GM06990 (cell line): Measurements from ENCODE around the genes TLR2, SFRP2, PLRG1, NPY2R and TDO2.

DNA sequence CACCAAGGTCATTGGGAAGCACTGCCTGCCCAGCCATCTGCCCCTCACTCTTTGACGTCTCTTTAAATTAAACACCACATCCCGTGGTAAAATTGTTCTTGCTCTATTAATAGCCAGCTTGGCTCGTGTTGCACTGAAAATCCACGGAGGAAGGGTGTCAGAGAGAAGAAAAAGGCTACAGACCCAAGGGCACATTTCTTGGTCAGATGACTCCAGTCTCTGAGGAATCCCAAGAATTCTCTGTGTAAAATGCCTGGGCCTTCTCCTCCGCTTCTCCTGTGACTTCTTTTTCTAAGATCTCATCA, 45.7 kb upstream of the GATB start:
- RRBS = no CpG with 5 or more reads among the region's 5 CpGs

DNA sequence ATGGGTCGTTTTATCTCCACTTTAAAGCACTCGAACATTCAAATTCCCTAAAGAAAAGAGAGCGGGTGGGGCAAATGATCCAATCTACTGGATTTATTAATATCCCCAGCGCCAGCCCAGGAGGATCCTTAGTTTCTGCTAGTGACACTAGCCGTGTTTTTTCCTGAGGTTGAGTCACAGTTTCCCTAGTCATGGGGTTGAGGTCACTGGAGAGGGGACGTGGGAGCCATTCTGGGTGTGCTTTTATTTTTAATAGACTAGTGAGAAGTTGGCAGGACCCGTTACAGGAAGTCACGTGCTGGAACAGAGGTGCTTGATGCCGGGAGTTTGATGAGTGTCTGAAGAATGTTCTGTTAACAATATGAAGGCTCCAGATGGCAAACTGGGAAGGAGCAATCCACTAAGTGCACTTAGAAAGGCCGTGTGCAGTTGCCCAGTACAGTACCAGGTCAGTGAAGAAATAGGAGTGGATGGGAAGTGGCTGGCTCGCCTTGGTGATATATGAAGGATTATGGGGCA, 292.0 kb downstream of the FBXW7 start:
- RRBS = no CpG with 5 or more reads among the region's 11 CpGs

DNA sequence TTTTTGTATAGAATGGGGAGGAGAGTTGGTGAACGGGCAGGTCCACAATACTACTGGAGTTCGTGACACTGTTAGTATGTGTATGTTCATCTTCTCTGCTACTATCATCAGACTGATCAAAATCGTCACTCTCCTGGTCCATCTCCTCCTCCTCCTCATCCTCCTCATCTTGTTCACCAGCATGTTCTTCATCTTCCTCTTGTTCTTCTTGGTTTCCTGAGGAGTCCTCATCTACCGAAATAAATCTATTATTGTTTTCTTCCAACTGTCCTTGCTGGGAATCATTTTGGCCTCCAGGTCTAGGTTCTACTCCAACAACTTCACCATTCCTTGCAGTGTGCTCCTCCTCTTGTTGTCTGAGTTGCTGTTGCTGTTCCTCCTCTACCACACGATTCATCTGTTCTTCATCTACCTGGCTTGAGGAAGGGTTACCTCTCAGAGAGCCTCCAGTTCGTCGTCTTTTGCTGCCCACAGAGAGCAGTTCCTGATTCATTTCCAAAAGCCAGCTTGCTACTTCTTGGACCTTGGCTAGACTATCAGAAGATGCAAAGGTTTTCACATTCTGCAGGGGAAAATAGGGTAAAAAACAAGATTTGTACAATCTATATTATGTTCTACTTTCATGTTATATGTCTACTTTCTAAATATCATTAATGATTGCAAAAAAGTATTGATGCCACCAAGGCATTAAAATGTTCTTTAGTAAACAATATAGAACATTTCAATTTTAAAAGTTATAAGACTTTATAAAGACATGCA, 124.4 kb downstream of the FBXW7 start:
- RRBS = no CpG with 5 or more reads among the region's 7 CpGs

GRCh38 chr4:152448641-152449277, 87.1 kb downstream of the FBXW7 start:
- RRBS = no CpG with 5 or more reads among the region's 4 CpGs

DNA sequence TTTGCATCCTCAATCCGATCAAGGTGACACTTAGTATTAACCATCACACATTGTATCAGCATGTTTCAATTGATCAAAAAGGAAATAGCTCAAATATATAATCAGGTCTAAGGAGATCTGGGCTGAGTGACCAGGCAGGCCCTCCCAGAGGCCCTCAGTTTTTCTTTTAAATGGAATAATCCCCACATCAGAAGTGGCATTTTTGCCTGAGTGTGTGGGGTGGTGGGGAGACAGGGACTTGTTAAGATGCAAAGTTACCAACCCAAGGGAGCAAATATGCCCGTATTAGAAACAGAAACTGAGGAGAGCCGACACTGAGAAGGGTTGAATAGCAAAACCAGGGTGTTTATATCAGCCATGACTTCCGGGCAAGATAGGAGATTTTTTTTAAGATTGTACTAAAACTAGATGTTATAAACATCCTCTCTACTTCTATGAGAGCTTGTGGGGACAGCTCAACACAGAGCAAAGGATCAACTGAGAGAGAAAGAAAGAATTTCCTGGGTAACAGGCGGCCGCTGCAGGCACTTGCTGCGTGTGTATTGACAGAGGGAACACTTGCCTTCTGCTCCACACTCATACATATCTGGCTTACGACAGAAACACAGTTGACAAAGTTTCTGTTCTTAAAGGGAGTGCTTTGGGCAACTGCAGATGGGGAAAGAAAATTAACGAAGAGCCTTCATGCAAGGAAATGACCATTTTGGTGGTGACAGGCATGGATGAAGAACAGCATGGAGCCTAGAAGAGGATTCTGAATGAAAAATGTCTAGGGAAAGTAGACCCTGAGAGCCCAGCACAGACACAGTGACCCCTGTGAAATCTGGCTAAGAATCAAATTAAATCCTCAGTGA, 49.1 kb upstream of the FBXW7 start:
- RRBS = no CpG with 5 or more reads among the region's 9 CpGs

- RRBS = 3% methylated on average over 21 of the region's 61 CpGs
Observed at GRCh38 chr4:152936500-152937081, 468 bp downstream of the FHDC1 start.

DNA sequence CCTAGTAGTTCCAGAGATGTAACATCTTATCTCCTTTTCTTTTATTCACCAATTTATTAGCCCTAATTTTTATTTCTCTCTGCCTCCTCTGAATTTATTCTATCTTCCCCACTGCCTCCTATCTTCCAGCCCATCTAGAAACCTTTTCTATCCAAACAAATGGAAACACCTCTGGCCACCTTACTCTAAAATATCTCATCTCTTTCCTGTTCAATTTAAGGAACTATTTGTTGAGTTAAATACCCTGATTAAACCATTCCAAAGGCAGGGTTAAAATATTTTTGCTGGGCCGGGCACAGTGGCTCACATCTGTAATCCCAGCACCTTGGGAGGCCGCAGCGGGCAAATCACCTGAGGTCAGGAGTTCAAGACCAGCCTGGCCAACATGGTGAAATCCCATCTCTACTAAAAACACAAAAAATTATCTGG, 25.3 kb upstream of the MND1 start:
- RRBS = no CpG with 5 or more reads among the region's 3 CpGs

GRCh38 chr4:153429160-153429644, 37.0 kb upstream of the TMEM131L start:
- RRBS = no CpG with 5 or more reads among the region's 2 CpGs

DNA sequence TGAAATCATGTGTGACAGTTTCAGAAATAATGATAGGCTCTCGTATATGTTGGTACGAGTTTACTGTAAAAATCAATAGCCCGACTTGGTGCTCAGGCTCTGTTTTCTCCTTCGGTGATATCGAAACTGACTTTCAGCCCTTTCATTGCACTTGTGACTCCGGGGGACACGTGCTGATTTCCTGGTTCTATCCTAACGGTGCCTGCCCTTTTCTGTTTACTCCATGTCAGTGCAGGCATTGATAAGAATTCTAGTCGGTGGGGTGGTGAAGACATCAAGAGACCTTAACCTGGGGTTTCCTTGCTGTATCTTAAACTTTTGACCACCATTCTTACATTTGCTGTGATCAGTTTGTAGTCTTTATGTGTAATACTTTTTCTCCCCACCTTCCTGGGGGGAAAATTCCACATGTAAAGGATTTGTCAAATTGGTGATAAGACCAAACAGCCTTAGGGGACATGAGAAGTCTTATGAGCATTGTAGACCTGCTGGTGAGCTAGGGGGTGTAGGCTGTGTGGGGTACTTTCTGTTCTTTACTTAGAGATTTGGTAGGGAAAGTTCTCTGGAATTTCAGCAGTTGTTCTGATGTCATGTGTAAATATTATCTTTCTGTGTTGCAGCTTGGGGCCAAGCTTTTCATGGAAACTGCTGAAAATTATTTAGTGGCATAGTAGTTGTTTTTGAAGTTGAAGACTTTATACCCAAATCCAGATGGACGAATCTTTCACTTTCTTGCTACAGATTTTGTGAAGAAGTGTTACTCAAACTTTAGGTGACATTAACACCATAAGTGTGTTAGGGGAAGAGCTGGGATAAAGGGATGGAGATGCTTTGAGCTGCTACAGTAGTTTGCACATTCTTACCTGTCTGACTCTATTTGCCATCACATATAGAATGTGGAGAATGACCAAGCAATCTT, 52.8 kb downstream of the TMEM131L start:
- RRBS = no CpG with 5 or more reads among the region's 10 CpGs

DNA sequence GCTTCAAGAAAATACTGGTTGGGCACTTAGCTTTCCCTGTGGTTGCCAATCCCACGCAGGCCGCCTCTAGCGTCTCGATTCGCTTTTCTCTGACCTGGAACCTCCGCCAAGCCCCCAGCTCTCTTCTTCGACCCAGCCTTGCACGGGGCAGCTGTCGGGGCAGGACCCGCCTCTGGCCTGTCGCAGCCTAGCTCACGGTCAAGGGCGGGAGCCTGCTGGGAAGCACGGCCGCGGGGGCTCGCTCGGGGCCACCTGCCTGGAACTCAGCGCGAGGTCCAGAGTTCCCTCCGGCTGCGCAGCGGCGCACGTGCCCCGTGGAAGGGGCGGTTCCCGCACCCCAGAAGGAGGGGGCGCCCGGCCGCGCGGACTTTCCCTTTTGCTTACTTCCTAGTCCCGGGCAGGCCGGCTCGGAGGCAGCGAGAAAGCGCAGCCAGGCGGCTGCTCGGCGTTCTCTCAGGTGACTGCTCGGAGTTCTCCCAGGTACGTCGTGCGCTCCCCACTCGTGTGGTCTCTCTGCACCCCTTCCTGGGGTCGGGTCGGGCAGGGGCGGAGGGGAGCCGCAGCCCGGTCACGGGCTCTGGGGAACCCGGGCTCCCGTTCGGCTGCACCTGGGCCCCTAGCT, at the start of gene TLR2:
Gene TLR2, plus strand, starts transcription at position 400 of the 622 bp plus-strand sequence.
- RRBS = 5% methylated on average over 13 of the region's 55 CpGs

GRCh38 chr4:153788346-153789406, at the start of gene SFRP2:
TSS of gene SFRP2 (minus strand) at chr4:153789083.
- RRBS = 18% methylated on average over 27 of the region's 90 CpGs

DNA sequence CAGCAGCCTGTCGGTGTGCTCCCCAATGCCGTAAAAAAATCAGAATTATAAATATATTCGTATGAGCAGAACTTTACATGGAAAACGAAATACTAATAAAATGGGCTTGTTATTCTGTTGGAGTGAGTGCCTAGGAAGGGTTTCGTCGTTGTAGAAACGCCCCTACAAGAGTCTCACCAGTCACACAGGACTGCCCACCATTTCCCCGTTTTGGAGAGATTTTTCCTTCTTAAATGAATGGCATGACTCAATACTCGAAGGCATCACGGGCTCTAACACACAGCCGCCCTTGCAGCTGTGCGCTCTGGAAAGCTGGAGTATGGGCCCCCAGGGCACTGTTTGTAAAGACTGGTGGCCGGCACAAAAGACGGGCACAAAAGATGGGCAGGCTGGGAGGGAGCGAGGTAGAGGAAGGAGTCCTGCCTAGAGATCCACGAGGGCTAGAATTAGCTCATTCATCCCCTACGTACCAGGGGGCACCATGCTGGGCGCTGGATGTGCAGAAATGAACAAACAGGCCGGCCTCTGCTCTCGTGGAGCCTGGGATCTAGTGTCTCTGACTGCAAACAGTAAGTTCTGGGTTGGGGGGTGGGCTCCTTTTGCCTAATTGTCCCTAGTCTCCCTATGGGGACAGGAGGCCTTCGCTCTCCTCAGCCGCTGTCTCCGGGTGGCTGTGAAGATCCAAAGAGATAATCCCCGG, 930 bp upstream of the SFRP2 start:
- RRBS = 89% methylated on average over 1 of the region's 24 CpGs

- RRBS = 31% methylated on average over 13 of the region's 36 CpGs
Observed at GRCh38 chr4:153792221-153792778, 3.4 kb upstream of the SFRP2 start.

DNA sequence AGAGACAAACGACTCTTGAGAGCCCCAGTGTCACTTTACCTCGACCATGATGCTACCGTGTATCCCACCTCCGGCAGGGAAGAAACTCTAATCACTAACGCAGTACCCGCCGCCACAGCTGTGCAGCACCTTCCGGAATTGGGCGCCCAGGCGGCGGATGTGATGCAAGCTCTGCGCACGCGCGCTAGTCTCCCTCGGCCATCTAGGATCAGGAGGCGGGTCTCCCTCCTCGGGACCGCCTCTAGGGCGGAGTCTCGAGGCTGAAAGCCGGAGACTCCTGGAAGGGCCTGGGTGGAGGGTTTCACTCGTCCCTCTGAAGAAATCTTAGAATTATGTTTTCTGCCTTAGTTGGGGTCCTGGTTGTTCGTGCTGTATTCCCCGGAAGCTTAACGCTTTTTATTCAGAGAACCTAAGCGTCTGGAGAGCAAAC, at the start of gene PLRG1:
Gene PLRG1, minus strand, starts transcription at position 140 of the 430 bp plus-strand sequence.
- RRBS = 5% methylated on average over 8 of the region's 27 CpGs

DNA sequence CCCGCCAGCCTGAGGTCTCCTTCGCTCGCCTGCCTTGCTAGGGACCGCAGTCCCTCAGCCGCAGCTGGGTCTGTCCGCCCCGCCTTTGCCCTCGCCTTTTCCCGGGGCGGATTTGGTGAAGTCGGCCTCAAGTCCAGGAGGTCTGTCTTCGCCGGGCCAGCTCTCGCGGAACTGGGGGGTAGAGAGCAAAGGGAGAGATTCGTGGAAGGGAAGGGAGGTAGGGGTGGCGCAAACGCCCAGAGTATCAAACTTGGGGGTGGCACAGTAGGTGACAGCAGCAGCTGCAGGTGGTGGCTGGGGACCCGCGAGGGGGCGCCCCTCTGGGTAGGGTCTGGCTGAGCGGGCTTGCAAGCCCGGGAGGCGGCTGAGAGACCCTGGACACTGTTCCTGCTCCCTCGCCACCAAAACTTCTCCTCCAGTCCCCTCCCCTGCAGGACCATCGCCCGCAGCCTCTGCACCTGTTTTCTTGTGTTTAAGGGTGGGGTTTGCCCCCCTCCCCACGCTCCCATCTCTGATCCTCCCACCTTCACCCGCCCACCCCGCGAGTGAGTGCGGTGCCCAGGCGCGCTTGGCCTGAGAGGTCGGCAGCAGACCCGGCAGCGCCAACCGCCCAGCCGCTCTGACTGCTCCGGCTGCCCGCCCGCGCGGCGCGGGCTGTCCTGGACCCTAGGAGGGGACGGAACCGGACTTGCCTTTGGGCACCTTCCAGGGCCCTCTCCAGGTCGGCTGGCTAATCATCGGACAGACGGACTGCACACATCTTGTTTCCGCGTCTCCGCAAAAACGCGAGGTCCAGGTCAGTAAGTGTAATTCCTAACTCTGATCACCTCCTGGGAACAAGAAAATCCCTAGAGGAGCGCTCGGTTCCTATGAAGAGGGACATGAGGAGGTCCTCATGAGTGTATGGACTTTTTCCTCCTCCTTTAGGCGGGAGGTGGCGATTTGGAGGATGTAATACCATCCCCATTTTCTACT, at the start of gene NPY2R:
Gene NPY2R, plus strand, starts transcription at position 367 of the 975 bp plus-strand sequence.
- RRBS = 45% methylated on average over 21 of the region's 60 CpGs

DNA sequence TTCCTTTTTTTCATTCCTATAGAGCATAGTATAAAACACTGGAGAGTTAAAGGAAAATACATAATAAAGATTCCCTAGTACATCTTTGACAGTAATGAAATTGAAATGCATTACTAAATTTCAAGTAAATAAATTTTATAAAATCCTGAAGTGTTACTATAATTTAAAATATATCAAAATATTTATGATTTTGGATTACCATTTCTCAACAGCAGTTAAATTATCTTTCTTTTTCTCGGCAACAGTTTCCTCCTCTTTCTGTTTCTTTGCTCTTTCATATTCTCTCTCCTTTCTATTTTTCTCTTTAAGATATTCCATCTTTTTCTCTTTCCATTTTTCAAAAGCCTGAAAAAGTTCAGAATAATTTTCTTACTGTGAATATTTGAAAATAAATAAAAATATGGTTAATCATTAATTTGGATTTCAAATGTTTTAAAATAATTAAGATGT, 24.0 kb downstream of the MAP9 start:
- RRBS = no CpG with 5 or more reads among the region's 1 CpG

DNA sequence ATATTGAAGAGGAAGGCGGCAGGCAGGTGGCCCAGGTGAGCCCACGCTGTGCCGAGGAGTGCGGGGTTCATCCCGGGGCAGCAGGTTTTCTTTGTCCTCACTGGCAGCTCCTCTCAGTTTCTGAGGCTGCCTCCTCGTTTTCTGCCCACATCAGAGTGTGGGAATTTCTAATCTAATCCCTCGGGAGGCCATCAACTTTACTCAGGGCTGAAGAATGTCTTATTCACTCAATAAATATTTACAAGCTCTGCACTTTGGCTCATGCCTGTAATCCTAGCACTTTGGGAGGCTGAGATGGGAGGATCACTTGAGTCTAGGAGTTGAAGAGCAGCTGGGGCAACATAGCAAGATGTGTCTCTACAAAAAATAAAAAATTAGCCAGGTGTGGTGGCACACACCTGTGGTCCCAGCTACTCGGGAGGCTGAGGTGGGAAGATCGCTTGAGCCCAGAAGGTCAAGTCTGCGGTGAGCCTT, 16.1 kb upstream of the MAP9 start:
- RRBS = no CpG with 5 or more reads among the region's 10 CpGs

DNA sequence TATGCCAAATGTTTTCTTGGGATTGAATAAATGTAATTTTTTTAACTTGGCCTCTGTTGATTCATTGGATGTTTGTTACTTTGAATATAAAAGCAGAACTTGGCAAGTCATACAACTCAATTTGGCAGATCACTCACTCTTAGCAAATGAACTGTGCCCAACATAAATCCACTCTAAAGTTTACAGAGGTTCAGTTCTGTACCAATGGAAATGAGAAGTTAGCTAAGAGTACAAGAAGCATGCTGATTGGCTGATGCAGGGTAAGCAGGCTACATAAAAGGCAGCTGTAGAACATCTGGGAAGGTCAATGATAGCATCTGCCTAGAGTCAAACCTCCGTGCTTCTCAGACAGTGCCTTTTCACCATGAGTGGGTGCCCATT, at the start of gene TDO2:
Gene TDO2, plus strand, starts transcription at position 302 of the 381 bp plus-strand sequence.
- RRBS = no CpG with 5 or more reads among the region's 1 CpG

DNA sequence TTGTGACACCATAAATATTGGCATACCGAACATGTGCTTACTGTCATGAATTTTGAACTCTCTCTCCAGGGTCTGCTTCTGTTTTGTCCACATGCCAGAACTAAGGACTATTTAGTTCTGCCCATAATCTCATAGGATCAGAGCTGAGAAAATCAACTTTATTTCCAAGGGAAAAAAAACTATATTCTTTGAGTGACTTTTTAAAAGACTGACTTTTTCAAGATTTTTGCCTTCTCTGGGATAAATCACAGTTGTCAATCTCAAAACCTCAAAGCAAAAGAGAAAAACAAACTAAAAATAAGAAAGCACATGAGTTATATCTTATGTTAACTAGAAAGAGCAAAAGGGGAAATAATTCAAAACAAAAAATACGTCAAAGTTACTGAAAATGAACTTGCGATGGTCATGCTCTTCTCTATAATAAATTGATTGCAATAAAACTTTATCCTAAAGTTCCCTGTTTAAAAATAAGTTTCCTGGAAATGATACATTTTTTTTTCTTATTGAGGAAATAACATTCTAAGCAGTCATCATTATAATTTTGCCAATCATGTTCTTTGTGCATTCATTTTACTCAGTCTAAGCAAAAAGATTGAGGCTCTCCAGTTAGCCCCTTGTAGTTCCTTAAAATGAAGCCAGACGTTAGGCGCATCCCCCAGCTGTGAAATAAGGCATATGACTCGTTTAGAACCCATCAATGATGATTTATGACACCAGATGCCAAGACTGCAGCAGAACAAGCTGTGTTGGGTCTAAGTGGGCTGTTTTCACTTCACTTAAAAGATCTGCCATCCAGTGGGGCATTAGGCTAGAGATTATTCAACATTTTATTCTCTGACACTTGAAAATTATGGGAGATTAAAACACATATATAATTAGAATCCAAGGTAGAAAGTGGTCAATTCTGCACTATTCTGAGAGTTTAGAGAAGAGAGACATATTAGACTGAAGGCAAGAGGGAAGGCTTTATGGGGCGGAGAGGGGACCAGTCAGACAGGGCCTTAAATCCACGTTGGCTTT, 17.1 kb downstream of the PDGFC start:
- RRBS = no CpG with 5 or more reads among the region's 8 CpGs

GRCh38 chr4:157222823-157223397, 2.4 kb downstream of the GRIA2 start:
- RRBS = 94% methylated on average over 1 of the region's 19 CpGs